Thyroid gland (tissue), 7 donors: ENCODE measurements around the genes OR1D2 and ITGAE.

DNA sequence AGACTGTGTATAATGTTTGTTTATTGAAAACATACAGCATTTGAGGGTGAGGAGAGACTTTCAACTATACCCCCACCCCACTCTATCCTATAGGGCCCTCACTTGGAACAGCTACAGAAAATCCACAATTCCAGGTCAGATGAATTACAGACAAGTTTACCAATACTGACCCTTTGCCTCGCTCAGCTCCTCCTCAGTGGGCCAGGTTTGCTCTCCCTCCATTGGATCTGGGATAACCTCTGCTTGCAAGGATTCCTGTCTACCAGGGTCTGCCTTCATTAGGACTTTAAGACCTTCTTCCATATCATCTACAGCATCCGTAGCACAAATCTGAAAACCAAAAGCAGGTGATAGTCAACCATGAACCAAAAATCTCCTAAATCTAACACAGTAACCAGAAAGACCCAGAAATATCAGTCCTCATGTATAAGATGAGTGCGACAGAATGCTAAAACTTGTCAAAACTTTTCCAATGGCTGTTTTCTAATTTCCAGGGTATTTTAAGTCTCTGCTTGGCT, 2.8 kb downstream of the TSR1 start:
- PRO-cap, 2 experiments = no peak in any of the 2 experiments
- RAMPAGE, long total RNA, 5 experiments = no peak in any of the 5 experiments

DNA sequence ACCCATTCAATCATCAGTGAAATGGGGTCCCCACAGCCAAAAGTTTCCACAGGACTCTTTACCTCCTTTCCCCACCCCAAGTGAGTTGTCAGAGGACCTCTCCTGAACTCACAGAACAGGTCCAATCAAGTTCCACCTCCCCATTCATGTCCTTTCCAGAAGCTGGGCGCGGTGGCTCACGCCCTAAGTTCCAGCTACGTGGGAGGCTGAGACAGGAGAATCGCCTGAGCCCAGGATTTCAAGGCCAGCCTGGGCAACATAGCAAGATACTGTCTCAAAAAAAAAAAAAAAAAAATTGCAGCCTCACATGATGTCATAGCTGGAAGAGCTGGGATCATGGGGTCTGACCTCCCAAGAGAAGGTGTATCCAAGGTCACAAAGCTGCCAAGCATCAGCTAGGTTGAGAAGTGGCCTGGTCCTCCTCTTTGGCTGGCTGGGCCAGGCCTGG, 5.4 kb upstream of the MNT start:
- PRO-cap, 2 experiments = no peak in any of the 2 experiments
- RAMPAGE, long total RNA, 5 experiments = no peak in any of the 5 experiments

- PRO-cap, 2 experiments = no peak in any of the 2 experiments
- RAMPAGE, long total RNA, 5 experiments = no peak in any of the 5 experiments
These were observed 11.7 kb upstream of the MNT start for GRCh38 chr17:2412278-2413171.

DNA sequence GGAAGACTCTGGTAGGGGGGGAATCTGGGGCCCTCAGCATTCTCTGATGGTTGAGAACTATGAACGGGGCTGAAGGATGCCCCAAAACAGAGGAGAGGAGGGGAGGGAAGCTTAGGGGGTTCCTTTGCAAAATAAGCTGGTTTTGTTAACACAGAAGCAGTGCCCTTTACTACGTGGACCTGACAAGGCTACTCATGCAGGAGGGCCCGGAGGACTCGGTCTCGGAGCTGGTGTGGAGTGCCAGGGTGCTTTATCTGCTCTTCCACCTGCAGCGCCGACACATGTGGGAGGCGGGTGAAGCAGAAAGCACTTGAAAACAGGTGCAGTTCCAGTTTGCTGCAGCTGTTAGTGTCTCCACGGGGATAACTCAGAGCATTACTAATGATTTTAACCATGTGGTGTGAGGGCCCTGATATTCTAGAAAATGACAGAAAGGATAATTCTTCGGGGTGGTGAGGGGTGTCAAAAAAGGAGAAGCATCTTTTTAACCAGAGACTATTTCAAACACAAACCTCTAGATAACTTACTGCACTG, 35.0 kb upstream of the MNT start:
- PRO-cap, 2 experiments = no peak in any of the 2 experiments
- RAMPAGE, long total RNA, 5 experiments = no peak in any of the 5 experiments

GRCh38 chr17:2685806-2686570, 25.6 kb downstream of the CLUH start:
- PRO-cap, 2 experiments = no peak in any of the 2 experiments
- RAMPAGE, long total RNA, 5 experiments = no peak in any of the 5 experiments

GRCh38 chr17:2690018-2690835, 21.3 kb downstream of the CLUH start:
- PRO-cap, 2 experiments = no peak in any of the 2 experiments
- RAMPAGE, long total RNA, 5 experiments = no peak in any of the 5 experiments

- PRO-cap, 2 experiments = no peak in any of the 2 experiments
- RAMPAGE, long total RNA, 5 experiments = no peak in any of the 5 experiments
These were observed 67.0 kb downstream of the RAP1GAP2 start for GRCh38 chr17:2863157-2863647.

DNA sequence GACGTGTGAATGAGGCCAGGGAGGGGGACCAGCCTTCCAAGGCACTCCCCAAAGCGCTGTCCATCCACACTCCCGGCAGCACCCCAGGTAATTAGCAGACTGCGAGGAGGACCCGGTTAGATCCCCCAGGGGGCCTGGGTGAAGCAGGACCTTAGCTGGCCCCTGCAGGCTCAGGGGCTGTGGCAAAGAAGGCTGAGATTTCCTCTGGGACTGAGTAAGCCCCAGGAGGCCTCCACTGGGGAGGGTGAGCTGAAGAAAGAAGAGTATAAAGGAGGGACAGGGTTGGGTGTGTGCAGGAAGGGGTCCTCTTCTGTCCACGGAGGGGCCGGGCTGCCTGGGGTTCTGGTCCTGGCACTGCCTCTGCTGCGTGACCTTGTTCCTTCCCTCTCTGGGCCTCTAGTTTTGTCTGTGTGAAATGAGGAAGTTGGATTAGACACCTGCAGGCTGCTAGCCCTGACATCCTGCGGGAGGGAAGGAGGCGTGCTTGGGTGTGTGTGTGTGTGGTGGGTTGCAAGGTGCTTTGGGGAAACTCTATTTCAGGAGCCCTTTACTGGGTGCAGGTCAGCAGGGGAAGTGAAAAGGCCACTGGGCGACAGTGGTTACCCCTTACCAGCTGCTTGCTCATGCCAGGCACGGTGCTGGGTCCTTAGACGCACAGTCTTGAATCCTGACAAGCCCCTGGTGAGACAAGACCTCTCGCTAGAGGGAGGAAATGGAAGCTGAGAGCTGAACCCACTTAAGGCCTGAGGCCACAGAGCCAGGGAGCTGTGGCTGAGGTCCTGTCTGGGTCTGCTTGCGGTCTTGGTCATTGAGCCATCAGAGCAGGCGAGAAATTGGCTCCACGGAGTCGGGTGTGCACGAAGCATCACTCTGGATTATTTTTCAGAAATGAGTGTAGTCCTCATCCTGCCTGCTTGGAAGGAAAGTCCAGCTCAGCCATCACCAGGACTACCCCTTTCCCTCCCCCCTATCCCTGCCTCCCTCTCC, 60.7 kb downstream of the OR1D5 start:
- PRO-cap, 2 experiments = no peak in any of the 2 experiments
- RAMPAGE, long total RNA, 5 experiments = no peak in any of the 5 experiments

DNA sequence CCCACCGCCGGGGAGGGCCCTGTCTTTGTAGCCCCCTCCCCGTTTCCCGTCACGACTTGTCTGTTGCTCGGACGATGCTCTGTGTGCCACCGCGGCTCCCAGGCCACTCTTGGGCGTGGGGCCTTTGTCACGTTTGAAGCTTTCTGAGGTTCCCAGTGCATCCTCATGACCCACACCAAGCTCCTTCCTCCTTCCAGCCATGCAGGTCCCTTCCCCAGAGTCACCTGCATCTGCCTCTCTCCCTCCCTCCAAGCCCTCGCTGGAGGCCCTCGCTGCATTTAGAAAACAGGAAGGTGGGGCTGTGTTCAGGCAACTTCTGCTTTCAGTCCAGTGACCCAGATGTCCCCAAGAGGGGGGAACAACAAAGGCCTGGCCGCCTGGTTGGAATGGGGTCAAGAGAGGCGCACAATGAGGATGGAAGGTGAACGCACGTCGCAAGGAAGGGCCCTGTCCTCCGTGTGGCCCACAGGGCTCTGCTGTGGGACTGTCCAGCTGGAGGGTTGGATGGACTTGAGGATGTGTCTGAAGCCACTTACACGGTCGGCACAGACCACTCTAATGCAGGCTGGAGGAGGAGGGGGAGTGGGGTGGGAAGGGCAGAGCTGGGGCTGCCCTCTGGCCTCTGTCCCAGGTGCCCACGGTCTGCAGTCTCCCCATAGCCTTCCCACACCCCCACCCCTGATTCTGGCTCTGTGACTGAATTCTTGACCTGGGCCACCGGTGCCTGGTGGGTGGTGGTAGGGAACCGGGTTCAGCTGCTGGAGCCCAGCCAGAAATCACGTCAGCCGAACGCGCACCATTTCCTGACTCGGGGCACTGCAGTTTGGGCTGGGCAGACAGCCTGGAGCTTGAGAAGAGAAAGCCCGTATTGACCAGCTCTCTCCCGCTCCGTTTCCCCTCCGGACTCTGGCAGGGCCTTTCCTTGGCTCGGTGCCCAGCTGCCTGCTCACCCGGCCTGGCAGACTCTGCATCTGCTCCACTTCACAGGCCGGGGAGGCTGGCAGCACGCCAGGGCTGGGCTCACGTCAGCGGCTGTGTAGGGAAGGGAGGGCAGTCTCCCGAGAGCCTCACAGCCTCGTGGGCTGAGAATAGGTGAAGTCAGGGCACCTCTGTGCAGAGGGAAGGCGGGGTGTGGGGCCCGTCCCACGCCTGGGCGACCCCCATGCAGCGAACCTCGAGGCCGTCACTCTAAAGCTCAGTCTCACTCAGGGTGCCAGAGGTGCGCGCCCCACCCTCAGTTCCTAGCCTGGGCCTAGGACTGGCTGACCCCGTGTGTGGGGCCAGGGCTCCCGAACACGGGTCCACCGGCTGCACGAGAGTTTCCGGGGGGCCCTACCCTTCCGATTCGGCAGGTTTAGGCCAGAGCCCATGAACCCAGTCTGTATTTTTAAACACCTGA, 59.5 kb downstream of the OR1D5 start:
- PRO-cap, 2 experiments = peak in 2 of 2 experiments; most common plus-strand start position 1,070 of the sequence (in 2); most common minus-strand start position 908 of the sequence (in 2)
- RAMPAGE, long total RNA, 5 experiments = no peak in any of the 5 experiments

GRCh38 chr17:3104307-3104640, at the start of gene OR1D2:
OR1D2 (minus strand) TSS chr17:3104422.
- PRO-cap, 2 experiments = no peak in any of the 2 experiments
- RAMPAGE, long total RNA, 5 experiments = no peak in any of the 5 experiments

DNA sequence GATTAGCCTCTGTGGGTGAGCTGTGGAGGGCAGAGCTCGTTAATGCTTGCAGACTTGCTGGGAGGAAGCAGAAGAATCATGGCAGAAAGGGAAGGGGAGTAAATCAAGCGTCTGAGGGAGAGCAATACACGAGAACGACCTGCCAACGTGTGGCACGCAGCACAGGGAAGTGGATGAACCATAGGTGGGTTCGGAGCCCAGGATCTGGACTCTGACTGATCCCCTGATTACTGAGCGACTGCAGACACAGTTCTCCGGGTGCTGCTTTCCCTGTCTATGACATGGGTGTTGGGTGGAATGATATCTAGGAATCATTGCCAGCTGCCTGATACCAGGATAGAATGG, 5.6 kb upstream of the OR1R1P start:
- PRO-cap, 2 experiments = no peak in any of the 2 experiments
- RAMPAGE, long total RNA, 5 experiments = no peak in any of the 5 experiments

GRCh38 chr17:3475251-3475761, 491 bp upstream of the ASPA start:
- PRO-cap, 2 experiments = no peak in any of the 2 experiments
- RAMPAGE, long total RNA, 5 experiments = no peak in any of the 5 experiments

DNA sequence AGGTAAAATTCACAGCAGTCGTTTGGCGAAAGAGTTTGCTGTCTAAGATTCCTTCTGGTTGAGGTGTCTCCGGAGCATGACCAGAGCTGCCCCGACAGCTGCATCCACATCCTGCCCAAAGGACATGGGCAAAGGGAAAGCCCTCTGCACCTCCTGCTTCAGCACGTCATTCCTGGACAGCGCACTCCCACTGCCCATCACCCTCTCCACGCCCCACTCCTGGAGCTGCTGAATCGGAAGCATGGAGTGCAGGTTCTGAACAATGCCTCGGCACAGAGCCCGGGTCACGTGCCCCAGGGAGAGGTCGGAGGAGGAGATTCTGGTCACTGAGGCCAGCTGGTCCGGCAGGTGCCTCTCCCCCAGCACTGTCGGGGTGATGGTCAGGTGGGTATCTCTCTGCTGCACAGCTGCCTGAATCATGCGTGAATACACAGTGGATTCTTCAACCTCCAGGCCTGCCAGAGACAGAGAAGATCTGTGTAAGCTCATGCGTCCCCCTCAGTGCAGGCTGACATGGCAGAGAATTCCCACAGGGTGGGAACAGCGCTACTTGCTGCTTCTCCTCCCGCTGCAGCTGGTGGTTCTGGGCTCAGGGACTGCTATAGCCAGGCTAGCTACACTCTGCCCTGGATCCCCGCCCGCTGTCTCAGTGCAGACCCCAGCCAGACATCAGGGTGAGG, 1.4 kb upstream of the TRPV1 start:
- PRO-cap, 2 experiments = no peak in any of the 2 experiments
- RAMPAGE, long total RNA, 5 experiments = no peak in any of the 5 experiments

DNA sequence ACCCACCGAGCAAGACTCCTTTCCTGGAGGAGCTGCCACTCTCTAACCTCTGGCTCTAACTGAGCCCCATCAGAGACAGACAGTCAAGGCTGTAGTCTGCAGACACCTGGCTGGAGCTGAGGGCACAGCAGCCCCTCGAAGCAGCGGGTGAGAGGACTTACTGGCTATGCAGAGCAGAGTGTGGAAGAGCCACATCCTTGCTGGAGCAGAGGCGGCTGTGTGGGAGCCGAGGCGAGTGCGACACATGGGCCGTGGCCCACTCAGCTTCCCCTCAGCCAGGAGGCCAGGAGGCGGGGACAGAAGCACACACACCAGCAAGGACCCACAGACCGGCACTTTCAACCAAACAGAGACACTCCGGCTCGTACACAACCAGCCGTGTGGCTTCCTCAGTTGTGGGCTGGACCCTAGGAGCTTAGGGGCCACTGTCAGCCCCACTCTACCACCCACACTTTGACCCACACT, at the start of gene ITGAE:
ITGAE (minus strand) TSS at position 239 of the 465 bp plus-strand sequence.
- PRO-cap, 2 experiments = no peak in any of the 2 experiments
- RAMPAGE, long total RNA, 5 experiments = no peak in any of the 5 experiments

GRCh38 chr17:3828698-3828949, 17.4 kb downstream of the NCBP3 start:
- PRO-cap, 2 experiments = no peak in any of the 2 experiments
- RAMPAGE, long total RNA, 5 experiments = no peak in any of the 5 experiments

GRCh38 chr17:3838105-3838641, 7.9 kb downstream of the NCBP3 start:
- PRO-cap, 2 experiments = no peak in any of the 2 experiments
- RAMPAGE, long total RNA, 5 experiments = no peak in any of the 5 experiments

- PRO-cap, 2 experiments = no peak in any of the 2 experiments
- RAMPAGE, long total RNA, 5 experiments = no peak in any of the 5 experiments
These were observed 390 bp downstream of the P2RX1 start for GRCh38 chr17:3915869-3916280.

DNA sequence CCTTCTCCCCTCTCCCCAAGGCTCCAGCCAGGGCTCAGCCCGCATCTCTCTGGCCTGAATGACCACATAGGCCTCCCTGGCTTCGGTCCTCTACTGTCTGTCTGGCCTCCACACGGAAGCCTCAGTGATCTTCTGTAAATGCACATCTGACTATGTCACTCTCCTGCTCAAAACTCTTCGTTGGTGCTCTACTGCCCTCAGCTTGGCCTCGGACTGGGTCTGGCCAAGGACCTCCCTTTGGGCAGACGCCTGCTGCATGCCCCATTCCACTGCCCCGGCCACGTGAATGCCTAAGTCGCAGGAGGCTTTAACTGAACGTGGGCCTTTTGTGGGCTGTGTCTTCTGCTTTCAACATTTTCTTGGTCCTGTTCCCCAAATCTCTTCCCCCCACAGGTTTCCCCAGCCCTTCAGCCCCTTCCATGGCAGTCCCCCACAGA, 20.2 kb downstream of the ATP2A3 start:
- PRO-cap, 2 experiments = no peak in any of the 2 experiments
- RAMPAGE, long total RNA, 5 experiments = no peak in any of the 5 experiments

DNA sequence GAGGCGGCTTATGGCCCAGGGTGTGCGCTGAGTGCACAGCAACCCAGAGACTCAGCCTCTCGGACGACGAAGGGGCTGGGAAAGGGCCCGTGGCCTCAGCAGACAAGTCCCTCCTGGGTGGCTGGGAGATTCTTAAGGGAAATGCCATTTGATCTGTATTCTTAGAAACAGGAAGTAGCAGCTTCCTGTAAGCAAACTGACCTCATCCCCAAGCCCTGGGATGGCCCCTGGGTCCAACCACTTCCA, 19.8 kb upstream of the ATP2A3 start:
- PRO-cap, 2 experiments = no peak in any of the 2 experiments
- RAMPAGE, long total RNA, 5 experiments = no peak in any of the 5 experiments

- PRO-cap, 2 experiments = no peak in any of the 2 experiments
- RAMPAGE, long total RNA, 5 experiments = no peak in any of the 5 experiments
These were observed 41.7 kb downstream of the ZZEF1 start for GRCh38 chr17:4100785-4101884.